ReNcell CX (cell line): Measurements from ENCODE around the genes OSBPL5, TRIM21, HBG1 and OR51B4.

DNA sequence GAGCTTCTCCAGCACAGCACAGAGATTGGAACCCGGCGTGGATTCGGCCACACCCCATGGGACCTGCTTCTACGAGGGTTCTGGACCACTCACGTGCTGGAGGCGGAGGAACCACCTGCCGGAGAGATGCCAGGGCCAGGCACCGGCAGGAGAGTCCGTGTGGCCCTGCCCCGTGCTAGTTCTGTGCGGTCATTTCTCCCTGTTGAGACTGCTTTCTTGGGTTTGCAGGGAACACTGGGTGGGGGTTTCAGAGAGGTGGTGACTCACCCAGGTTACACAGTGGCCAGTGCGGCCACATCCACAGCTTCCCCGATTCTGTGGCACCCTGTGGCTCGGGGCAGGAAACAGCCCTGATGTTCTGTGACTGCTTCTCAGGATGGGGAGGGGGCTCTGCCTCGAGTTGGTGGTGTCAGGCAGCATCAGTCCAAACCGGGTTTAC, 3.6 kb upstream of the PHLDA2 start:
- PRO-cap = no peak

DNA sequence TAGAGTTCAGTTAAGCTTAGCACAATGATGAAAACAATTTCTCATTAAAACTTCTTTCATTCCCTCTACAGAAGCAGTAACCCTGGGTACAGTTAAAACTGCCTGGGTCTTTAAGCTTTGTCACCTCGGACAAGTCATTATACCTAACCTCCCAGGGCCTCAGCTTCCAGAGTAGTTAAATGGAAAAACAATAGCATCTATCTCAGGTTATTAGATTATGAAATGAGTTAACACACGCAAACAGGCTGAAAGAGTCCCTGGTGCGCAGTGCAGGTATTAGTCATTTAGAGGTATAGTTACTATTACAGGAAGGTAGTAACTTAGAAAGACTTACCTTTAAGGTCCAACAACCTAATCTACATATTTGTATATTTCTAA, 1.6 kb downstream of the NAP1L4 start:
- PRO-cap = no peak

DNA sequence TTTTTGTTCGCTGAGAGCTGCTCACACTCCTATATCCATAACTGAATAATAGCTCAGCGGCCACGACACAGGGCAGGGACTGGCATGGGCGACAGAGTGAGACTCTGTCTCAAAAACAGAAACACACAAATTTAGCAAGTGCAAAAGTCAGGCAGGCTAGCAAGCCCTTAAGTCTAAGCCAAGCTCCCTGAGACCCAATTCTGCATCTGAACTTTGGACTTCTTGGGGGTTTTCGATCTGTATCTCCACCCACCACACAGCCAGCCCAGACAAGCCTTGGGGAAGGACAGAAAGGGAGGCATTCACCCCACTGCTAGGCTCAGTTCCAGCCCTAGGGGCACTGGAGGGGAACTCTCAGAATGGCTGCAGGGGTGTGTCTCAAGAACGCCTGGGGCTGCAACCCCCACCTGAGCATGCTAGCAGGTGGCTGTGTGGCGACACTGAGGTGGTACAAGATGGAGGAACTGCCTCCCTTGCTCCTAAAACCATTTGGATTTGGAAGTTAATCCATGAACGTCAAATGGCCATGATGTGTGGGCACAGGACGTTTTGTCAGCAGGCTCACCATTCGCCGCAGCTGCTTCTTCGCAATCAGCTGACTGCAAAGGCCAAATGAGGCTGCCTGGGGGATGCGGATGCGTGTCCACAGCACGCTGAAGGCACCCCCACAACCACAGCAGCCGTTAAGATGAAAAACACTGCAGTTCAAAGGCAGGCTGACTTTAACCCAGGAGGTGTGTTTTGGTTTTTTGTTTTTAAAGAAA, 21.9 kb upstream of the NAP1L4 start:
- PRO-cap = no peak

DNA sequence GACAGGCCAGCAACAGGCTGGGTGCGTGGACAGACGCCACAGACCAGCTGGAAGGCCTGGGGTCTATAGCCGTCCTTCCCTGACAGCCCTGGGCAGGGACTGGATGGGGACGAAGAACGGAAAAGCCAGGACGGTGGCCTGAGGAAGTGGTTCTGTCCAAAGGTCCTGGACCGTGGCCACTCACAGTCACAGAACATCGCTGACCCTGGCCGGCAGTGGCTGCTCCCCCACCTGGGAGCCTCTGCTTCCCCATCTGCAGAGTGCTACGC, 37.8 kb downstream of the OSBPL5 start:
- PRO-cap = no peak

- PRO-cap = no peak
Measured at GRCh38 chr11:3161177-3161864, 3.8 kb downstream of the OSBPL5 start.

DNA sequence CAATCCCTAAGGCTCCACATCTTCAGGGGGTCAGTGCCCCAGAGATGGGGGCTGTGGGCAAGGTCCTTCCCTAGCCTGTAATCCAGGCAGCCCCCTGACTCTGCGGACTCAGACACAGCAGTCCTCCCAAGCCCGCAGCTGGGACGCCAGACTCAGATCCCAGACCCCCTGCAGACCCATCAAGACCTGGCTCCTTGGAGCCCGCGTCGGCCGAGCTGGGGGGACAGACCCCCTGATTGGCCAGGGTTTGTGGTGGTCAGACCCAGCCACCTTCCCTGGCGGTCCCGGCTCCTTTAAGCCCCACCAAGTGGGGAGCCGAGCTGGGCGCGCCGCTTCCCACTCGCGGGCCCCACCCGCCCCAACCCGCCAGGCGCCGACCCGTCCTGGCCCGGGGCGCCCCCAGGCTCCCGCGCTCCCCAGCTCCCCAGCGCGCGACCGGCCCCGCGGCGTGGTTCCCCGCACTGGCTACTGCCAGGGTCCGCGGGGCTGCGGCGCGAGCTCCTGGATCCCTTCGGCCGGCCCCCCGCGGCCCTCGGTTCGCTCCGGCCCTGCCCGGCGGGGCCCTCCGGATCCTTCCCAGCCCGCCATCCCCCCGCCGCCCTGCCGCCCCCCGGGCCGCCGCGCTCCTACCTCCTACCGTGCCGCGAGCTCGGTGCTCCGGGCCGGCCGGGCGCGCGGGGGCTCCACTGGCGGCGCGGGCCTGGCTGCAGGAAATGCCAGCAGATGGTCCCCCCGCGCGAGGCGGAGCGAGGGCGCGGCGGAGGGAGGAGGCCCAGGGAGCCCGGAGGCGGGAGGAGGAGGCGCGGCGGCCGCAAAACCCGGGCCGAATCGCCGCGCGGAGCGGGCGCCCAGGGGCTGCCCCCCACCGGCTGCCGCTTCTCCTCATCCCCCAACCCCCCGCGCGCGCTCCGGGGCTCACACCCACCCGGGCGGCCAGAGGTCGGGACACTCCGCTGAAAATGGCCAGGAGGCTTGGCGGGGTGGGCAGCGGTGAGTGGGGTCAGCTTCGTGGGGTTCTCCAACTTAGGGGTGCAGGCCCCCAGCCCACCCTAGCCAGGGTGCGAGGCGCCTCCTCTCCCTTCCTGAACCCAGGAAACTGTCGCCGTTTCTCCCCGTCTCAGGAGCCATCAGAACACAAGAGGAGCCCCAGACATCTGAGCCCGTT, at the start of gene OSBPL5:
TSS of gene OSBPL5 (minus strand) at position 725 of the 1,165 bp plus-strand sequence.
- PRO-cap = bidirectional peak, plus-strand start at position 924 of the sequence, minus-strand start at position 457 of the sequence

GRCh38 chr11:3380655-3381596, 2.0 kb upstream of the ZNF195 start:
- PRO-cap = no peak

- PRO-cap = no peak
Measured at GRCh38 chr11:3385690-3386306, 6.9 kb upstream of the ZNF195 start.

GRCh38 chr11:3421603-3422118, 42.7 kb upstream of the ZNF195 start:
- PRO-cap = no peak

GRCh38 chr11:3750632-3750831, 46.8 kb downstream of the NUP98 start:
- PRO-cap = no peak

DNA sequence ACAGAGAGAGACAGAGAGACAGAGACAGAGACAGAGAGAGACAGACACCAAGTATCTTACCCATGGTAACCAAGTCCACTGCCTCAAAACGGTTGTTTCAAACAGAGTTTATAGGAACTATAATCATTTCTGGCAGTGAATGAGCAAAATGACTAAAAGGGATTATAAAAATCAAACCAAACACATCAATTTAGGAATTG, 38.7 kb downstream of the NUP98 start:
- PRO-cap = no peak

DNA sequence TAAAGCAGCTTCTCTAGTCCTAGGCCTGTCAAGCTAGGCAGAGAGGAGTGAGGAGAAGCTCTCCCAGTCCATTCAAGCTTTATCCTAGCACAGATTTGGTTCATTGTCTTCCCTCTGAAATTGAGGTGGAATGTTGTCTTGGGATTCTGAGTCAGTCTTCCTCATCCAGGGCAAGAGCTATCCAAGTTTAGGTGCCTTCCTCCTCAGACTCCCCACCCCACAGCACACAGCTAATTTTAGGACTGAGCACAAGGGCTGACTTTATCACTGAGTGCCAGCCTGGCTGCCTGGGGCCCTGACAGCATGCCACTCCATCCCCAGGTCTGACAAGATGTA, 2.5 kb downstream of the PGAP2 start:
- PRO-cap = no peak

GRCh38 chr11:3834364-3834577, 6.5 kb downstream of the RHOG start:
- PRO-cap = no peak

DNA sequence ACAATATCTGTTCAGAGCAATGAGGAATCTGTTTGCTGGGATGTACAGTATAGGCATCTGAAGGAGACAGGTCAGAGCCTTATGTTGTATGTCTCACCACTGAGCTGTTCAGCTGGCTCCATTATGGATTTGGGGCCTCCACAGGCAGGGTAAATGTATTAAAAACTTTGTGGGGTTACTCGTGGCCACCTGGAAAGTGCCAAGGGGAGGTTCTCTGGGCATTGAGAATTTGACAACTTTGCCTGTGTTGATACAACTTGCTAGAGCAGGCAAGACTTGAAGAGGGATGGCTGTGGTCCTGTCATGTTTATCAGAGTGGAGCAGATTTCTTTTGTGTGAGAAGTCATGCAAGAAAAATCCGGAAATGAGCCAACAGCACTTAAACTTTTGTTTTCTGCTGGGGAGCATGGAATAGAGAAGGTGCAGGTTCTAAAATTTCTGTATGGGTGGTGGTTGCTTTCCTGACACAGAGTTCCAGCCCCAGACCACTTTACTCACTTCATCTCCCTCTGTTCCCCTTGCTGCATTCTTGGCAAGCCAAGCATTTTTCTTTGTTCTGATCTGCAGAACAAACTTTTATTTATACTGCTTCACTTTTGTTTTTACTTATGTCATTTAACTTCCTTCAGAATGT, 10.3 kb downstream of the STIM1 start:
- PRO-cap = no peak

- PRO-cap = no peak
Measured at GRCh38 chr11:4091868-4092575, 2.6 kb upstream of the RRM1 start.

DNA sequence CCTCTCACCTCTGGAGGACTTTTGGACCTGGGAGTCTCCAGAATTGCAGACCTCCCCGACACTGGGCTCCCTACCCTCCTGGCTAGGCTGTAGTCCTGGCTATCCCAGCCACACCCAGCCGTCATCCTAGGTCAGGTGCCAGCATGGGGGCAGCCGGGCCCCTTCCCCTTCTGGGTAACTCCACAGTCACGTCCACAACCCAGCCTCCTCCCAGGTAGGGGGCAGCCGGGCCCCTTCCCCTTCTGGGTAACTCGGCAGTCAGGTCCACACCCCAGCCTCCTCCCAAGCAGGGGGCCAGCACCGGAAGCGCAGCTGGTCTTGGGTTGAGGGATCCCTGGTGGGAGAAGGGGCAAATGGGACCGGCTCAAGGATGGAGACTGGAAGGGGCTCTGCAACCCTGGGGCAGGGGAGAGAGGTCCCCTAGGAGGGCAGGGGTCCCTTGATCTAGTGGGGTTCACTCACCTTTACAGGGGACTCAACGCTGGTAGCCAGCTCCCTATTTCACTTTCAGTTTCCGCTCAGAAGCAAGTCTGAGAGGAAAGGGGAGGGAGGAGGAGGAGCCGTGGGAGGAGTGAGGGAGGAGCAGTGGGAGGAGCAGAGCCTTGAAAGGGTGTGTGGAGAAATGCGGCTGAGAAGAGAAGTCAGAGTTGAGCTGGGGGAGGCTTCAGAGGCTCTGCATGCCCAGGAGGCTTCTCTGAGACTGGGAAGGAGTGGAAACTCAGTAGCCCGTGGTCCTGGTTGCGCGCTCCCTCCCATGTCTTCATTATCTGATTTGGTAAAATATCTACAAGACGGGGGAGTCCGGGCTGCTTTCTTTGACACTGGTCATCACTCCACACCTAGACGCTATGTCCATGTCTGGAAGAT, at the start of gene TRIM21:
TSS of gene TRIM21 (minus strand) at position 532 of the 867 bp plus-strand sequence.
- PRO-cap = no peak

GRCh38 chr11:5131679-5132490, 6.3 kb downstream of the OR52A5 start:
- PRO-cap = no peak

GRCh38 chr11:5249667-5250154, at the start of gene HBG1:
HBG1 (minus strand) TSS chr11:5249857.
- PRO-cap = no peak

GRCh38 chr11:5251705-5252865, 2.4 kb upstream of the HBG1 start:
- PRO-cap = no peak

DNA sequence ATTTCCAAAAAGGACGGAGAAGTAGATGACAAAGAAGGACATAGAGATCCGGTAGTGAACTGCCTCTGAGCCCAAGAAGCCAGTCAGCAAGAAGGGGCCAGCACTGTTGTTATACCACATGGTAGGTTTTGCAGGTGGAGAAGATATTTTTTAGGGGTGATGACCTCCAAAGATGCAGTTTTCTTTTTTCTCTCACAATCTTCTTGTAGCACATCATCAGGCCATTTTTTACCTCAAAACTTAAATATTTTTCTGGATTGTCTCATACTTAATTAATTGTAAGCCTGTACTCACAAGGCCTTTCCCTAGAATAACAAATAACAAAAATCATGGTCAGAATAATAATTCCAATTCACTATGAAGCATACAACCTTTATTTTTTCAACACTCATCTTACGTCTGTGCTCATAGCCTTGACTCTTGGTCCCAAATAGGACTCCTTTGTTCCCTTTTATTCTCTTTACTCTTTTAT, at the start of gene OR51B4:
TSS of gene OR51B4 (minus strand) at position 120 of the 472 bp plus-strand sequence.
- PRO-cap = no peak